Parietal lobe (tissue), 2 donors: Measurements from ENCODE around the gene FSIP2.

- RAMPAGE, long total RNA, result no peak
Observed at GRCh38 chr2:181943673-181944188, 41.9 kb upstream of the PPP1R1C start.

GRCh38 chr2:182424245-182424796 lies 2.5 kb downstream of the PDE1A start:
- RAMPAGE, long total RNA, result no peak

- RAMPAGE, long total RNA, result no peak
Observed at GRCh38 chr2:182930224-182931219, 64.1 kb upstream of the FRZB start.

- RAMPAGE, long total RNA, result no peak
Observed at GRCh38 chr2:184972767-184973096, 374.4 kb downstream of the ZNF804A start.

DNA sequence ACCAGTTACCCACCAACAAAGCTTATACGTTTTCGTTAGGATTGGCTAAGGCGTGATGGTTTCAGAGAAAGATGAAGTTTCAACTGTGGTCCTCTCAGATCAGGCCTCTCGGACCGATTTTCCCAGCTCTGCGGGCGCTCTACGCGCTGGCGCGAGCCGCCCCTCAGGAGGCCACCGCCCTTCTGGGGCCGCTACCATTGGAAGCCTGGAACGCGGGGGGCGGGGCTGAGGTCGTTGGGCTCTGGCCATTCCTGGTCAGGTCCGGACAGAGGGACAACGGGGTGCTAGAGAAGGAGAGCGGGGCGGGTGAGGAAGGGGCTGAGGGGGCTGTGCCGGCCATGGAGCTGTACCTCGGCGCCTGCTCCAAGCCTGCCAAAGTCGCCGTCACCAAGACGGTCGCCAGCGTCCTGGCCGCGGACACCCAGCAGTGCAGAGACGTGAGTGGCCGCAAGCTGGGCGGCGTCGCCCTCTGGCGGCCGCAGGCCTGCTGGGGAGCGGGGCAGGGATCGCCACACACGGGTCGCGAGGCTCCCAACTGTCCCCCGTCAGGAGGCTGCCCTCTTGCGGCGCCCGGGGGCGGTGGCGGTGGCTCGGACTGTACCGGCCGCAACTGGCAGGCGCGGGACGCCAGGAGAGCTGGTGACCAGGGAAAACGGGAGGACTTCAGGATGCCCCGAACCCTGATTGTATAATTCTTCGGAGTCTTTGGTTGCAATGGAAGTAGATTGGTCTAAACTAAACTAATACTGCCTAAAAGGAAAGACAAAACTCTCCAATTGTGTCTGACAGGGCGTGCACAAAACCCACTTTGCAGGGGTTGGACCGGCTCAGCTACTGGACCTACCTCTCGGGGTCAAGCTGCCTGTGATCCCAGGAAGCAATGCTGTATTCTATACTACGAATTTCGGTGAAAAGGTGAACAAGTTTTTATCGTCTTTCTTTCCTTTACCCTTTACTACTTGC lies at the start of gene FSIP2:
TSS of gene FSIP2 (plus strand) at position 248 of the 963 bp plus-strand sequence.
- RAMPAGE, long total RNA, result no peak

- RAMPAGE, long total RNA, result no peak
Observed at GRCh38 chr2:185782357-185782630, 43.7 kb downstream of the FSIP2 start.

DNA sequence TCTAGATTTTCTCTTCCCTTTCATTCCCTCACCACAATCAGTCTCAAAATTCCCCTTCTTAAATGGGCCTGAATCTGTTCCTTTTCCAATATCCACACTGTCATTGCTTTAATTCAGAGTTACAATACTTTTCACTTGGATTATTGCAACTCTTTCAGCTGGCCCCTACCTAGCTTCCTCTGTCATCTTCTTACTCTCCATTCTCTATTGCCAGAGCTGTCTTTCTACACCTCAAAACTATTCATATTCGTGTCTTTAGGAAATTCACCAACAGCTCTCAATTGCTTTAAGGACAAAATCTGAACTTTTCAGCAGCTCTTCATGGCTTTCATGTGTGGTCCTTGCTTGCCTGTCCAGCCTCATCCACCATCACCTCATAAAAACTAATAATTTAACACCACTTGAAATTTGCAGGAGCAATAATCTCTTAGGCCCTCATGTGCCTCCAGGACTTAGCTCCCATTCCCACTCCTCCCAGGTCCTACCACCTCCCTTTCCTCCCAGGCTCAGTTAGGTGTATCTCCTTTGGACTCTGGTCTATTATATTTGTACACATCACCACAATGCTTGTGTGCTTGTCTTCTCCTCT lies 182.2 kb upstream of the ZC3H15 start:
- RAMPAGE, long total RNA, result no peak

GRCh38 chr2:186486410-186486954 lies 422 bp downstream of the ZC3H15 start:
- RAMPAGE, long total RNA, result no peak

GRCh38 chr2:186951744-186952043 lies 102.7 kb upstream of the ZSWIM2 start:
- RAMPAGE, long total RNA, result no peak

- RAMPAGE, long total RNA, result no peak
Observed at GRCh38 chr2:187461350-187462429, 13.6 kb upstream of the CALCRL start.

GRCh38 chr2:187509623-187510646 lies 44.3 kb downstream of the TFPI start:
- RAMPAGE, long total RNA, result no peak

DNA sequence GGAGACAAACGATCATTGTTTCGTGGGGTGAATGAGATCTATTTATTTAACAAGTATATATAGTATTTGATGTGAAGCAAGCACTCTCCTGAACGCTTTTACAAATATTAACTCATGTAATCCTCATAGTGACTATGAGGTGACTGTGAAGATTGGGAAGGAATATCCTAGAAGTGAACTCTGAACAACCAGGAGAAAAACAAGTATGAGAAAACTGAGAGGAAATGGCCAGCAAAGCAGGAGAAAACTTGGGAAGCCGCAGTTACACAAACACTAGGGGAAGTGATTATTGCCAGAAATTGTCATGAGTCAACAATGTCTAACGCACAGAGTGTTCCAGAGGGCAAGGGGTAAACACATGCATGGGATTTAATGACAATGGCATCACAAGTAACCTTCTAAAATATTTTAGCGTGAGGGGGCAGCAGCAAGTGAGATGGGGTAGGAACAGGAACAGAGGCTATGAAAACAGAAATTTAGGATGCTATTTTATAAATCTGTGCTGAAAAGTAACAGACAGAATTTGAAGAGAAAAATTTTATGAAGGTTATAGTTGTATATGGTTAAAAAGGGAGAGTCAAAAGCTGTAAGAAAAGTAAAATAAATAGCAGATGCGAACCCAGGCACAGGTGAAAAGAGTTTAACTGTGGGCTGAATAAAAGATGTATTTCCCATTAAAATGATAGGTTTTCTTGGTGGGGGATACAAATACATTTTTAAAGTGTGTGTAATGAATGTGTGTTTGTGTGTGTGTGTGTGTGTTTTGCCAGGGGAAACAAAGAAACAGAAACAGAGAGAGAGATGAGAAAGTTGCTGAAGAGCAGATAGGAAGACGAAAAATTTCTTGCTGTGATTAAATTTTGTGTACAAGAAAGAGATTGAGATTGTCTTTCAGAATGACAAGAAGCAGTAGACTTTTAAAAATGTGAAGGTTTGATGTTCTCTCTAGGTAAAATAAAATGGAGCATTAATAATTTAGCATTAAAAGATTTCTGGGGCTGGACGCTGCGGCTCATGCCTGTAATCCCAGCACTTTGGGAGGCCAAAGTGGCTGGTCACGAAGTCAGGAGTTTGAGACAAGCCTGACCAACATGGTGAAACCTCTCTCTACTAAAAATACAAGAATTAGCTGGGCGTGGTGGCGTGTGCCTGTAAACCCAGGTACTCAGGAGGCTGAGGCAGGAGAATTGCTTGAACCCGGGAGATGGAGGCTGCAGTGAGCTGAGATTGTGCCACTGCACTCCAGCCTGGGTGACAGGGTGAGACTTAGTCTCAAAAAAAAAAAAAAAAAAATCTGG lies 12.2 kb downstream of the TFPI start:
- RAMPAGE, long total RNA, result no peak

DNA sequence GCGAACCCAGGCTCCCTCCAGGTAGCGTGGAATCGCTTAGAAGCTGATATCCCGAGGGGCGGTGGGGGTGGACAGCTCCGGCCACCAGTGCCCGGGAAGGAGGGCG lies 378 bp downstream of the GULP1 start:
- RAMPAGE, long total RNA, result no peak

DNA sequence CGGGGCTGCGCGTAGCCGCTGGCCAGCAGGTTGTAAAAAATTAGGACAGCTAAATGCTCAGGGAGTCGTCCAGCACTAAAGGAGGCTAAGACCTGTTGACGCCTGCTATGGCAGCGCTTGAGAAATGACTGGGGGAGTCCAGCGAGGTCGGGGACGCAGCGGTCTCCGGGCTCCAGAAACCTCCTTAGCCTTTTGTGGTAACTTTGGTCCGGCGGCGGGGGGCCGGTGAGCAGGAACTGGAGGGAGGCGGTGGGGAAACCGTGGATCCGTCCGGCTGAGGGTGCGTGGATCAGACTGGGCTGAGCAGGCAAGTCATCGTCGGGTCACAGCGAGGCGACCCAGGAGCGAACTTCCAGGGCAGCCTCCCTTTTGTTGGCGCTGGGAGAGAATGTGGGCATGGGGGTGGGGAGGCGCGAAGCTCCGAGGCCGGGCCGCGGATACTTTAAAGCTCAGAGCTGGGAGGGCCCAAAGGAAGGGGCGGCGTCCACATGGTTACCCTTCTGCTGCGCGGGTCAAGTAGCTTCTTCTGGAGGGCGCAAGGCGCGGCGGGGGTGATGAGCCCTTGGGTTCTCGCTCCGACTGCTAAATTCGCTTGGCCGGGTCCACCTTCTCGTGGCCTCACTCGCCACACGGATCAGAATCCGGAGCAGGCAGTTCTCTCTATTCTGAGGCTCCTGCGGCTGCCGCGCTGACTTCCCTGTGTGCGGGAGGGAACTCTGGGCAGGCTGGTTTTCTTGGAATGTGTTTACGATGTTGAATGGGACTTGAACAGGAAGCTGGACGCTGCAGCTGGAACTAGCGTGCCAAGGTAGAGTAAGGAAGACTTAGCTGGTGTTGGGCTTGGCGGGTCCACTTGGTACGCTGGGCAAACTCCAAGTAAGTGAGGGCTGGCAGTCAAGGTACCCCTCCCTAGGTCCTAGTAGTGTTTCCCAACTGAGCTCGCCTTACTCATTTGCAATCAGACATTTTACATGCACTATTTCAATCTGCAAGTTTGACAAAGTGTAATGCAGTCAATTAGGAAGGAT lies 945 bp downstream of the GULP1 start:
- RAMPAGE, long total RNA, result no peak

- RAMPAGE, long total RNA, result no peak
Observed at GRCh38 chr2:188293333-188294368, 2.0 kb downstream of the GULP1 start.

DNA sequence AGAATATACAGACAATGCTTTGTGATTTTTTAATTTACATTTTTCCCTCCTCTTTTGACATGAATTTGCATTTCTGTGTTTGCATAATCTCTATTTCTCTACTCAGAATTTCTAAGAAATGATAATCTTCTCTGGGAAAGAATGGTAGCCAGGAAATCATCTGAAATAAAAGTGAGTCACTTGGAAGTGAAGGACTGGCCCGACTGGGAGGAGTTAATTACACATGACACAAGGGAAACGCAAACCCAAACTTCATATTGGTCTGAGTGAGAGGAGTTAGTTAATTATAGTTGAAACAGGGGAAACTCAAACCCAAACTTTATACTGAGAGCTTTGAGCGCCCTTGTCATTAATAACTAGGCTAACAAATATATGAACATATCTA lies 187.9 kb upstream of the COL3A1 start:
- RAMPAGE, long total RNA, result no peak

DNA sequence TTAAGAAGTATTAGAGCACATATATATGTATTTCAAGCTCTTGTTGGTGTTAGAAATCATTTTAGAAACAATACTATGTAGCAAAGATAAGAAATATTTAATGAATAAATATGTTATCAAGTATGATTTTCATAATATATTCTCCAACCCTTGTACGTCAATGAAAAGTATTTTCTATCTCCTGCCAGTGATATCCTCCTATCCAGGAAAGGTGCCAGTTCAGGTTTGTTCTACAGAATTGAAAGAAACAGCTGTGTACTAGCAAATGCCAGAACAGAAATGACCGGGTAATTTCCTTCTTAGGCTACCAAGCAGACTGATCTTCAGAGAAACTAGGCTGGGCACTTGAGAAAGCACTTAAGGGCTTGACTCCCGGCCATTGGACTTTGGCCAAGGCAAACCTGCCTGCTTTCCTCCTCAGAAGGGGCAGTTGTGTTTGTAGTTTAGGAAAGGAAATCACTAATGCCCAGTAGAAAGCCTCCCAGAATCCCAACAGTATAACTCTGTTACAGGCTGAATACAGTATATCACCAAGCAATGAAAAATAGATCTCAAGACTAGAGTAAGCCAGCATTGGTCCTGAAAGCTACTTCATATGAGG lies 42.9 kb upstream of the COL5A2 start:
- RAMPAGE, long total RNA, result no peak

GRCh38 chr2:189643703-189644010 lies 17.6 kb upstream of the ASDURF start:
- RAMPAGE, long total RNA, result no peak

GRCh38 chr2:189657550-189658345 lies 3.5 kb upstream of the ASDURF start:
- RAMPAGE, long total RNA, result no peak

GRCh38 chr2:189702680-189703442 lies 28.4 kb downstream of the ANKAR start:
- RAMPAGE, long total RNA, result no peak